Paraaortic lymph node (tissue), 1 donor: ENCODE measurements around the genes POGLUT1, CFAP91, NR1I2, HGD and KPNA1.

DNA sequence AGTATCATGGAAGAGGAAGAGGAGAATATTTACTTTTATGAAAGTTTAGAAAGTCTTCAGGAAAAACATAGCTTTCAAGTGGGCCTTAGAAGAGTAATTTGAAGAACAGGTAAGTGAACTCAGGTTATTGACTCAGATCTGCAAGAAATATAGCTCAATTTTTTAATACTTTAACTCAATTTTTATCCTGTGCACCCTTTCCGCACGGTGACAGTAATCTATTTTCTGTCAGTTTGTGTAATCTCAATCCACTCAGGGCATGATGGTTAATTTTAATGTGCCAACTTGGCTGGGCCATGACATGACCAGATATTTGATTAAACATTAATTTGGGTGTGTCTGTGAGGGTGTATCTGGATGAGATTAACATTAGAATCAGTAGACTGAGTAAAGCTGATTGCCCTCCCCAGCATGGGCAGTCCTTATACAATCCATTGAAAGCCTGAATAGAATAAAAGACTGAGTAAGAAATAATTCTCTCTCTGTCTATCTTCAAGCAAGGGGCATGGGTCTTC is 433.6 kb downstream of the IGSF11 start:
- PRO-cap = no peak

DNA sequence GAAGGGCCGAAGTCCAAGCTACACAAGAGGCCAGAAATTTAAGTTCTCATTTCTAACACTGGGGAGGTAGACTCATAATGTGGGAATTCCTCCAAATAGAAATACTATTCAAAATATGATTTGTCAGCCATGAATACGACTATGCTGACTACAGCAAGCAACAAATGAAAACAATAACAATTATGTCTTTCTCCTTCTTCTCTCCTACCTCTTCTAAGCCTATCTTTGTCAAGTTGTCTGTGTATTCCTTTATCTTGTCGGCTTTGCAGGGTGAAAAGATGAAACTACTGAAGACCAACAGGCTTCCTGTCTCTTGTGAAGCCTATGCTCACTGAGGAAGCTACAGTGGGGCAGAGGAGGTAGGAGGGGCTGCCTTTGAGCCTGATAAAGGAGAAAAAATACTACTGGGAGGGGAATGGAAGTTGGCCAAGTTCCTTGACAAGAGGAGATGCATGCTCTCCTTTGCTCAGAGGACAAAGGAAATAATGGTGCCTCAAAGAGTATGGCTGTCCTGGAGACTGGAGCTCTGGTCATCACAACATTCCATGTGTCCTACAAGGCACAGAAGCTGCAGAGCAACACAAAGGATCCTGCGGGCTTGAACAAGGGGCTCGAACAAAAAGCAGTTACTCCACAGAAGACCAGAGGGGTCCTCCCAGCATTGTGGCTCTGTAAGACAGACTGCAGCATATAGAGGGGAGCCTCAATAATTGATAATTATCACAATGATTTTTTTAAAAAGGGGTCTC is 92.0 kb downstream of the IGSF11 start:
- PRO-cap = no peak

DNA sequence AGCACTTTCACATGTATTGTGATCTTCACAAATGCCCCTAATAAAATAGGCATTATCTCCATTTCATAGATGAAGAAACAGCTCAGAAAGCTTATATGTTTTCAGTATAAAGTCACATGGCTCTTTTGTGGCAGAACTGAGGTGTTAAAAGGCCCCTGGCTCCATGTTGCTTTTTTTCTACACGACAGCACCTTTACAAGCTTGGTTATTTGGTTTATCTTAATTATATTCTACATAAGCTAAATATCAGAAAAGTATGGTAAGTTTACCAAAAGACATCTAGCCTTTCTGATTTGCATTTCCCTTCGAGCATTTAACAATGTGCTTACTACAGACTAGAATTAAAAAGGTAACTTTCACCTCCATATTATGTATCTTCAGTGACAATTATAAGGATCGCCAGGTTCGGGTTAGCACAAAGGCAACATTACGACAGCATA is 68.4 kb downstream of the IGSF11 start:
- PRO-cap = no peak

DNA sequence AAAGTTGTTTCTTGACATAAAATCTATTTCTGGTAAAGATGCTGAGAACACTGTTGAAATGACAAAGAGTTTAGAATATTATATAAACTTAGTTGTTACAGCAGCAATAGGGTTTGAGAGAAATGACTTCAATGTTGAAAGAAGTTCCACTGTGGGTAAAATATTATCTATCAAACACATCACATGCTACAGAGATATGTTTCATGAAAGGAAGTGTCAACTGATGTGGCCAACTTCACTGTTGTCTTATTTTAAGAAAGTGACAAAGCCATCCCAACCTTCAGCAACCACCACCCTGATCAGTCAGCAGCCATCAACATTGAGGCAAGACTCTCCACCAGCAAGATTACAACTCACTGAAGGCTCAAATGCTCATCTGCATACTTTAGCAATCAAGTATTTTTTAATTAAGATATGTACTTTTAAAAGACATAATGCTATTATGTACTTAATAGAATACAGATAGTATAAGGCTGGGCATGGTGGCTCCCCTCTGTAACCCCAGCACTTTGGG is 20.2 kb downstream of the TMEM39A start:
- PRO-cap = no peak

DNA sequence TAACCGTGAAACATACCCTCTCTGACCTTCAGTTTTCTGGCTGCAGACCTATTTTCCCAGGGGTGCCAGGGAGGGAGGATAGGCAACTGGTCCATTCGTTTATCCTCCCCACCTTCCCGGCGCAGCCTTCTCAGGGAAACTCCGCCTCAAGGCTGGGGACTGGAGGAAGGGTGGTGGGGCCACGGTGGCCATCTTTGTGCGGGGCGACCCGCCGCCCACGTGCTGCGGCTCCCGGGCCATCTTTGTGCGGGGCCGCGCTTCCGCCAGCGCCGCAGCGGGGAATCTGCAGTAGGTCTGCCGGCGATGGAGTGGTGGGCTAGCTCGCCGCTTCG is at the start of gene POGLUT1:
TSS of gene POGLUT1 (plus strand) at position 245 of the 332 bp plus-strand sequence.
- PRO-cap = bidirectional peak, plus-strand start at position 291 of the sequence, minus-strand start at position 143 of the sequence

- PRO-cap = bidirectional peak, plus-strand start at chr3:119469408, minus-strand start at chr3:119469295; bidirectional peak, plus-strand start at chr3:119469639, minus-strand start at chr3:119469572; unidirectional peak, plus-strand start at chr3:119469639
Measured at GRCh38 chr3:119469051-119470131, 628 bp downstream of the POGLUT1 start.

DNA sequence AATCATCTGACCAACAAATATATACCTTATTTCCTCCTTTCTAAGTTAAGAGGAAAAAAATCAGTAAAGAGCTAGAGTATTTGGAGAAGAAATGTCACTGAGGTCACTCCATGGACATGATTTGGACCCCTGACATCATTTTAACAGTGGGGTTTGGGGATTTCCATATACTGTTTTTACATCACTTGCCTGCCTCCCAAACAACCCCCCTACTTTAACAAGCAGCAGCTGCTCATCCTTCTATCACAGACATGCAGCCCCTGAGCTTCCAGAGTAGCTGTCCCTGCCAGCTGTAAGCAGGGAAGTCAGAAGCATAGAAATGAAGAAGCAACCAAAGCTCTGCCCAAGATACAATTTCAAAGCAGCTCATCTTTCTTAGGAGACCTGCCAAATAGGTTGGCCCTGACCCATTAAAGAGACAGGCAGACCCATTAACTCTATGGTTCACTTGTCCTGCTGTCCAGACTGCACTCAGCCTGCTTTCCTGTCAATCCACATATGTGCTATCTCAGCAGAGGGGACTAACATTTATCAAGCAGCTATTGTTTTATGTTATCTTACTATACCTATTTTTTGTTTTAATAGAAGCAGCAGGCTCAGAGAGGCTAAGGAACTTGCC is 2.6 kb upstream of the POPDC2 start:
- PRO-cap = no peak

- PRO-cap = bidirectional peak, plus-strand start at chr3:119703073, minus-strand start at chr3:119702829
Measured at GRCh38 chr3:119702485-119703584, at the start of gene CFAP91. TSS of gene CFAP91 (plus strand) at chr3:119703022.

GRCh38 chr3:119747282-119748026 is 34.4 kb upstream of the NR1I2 start:
- PRO-cap = no peak

DNA sequence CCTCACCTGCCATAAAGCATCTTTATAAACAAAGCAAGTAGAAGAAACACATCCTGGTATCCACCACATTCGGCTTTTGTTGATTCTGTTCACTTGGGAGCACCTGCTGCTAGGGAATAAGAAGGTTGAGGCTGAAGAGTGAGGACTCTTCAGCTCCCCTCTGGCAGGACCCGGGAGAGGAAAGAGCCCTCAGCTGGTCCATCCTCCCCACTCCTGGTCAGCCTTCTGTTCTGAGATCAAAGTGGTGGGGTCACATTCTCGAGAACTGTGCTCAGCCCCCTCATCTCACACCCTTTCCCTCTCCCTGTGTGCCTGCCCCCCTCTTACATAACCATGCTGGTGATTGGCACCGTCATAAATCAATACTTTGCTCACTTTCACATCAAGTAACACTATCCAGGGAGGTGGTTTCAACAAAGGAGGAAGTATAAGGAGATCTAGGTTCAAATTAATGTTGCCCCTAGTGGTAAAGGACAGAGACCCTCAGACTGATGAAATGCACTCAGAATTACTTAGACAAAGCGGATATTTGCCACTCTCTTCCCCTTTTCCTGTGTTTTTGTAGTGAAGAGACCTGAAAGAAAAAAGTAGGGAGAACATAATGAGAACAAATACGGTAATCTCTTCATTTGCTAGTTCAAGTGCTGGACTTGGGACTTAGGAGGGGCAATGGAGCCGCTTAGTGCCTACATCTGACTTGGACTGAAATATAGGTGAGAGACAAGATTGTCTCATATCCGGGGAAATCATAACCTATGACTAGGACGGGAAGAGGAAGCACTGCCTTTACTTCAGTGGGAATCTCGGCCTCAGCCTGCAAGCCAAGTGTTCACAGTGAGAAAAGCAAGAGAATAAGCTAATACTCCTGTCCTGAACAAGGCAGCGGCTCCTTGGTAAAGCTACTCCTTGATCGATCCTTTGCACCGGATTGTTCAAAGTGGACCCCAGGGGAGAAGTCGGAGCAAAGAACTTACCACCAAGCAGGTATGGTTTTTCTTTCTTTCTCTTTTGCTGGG is at the start of gene NR1I2:
TSS of gene NR1I2 (plus strand) at position 785 of the 1,016 bp plus-strand sequence.
- PRO-cap = no peak

DNA sequence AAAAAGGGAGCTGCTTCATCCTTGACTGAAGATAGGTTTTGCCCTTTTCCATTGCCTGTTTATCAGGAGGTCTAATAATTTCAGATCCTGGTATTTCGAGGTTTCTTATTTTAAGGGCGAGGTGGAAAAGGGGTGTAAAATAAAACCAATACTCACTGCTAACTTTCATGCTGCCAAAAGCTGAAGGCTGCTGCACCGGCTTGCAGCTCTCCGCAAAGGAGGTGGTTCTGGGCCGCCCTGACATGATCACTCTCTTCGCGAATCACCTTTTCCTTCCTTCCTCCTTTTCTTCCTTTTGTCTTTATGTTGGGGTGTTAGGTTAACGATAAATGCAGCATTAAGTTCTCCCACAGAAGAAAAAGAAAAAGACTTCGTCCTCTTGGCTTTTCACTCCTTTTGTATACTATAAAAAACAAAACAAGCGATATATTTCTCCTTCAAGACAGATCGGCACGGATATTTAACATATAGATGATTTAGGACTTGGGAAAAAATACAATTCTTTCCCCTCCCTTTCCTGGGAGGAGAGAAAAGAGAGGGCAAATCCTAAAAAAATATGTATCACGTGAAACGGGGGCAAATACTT is 963 bp downstream of the GSK3B start:
- PRO-cap = no peak

DNA sequence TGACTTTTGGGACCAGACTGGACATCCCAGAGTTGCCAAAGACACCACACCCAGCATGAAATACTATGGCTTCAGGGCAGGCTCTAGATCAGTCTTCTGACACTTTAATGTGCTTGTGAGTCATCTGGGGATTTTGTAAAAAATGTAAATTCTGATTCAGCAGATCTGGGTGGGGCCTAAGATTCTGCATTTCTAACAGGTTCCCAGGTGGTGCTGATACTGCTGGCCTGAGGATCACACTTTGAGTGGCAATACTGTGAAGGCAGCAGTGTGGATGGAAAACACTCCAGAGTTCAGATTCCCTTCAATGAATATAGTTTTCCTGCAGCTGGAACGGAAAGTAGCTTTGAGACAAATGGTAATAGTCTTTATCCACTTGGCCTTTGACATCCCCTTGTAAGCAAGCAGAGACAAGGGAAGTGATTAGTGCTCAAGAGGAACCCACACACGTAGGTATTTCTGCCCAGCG is 51.4 kb upstream of the GSK3B start:
- PRO-cap = no peak

DNA sequence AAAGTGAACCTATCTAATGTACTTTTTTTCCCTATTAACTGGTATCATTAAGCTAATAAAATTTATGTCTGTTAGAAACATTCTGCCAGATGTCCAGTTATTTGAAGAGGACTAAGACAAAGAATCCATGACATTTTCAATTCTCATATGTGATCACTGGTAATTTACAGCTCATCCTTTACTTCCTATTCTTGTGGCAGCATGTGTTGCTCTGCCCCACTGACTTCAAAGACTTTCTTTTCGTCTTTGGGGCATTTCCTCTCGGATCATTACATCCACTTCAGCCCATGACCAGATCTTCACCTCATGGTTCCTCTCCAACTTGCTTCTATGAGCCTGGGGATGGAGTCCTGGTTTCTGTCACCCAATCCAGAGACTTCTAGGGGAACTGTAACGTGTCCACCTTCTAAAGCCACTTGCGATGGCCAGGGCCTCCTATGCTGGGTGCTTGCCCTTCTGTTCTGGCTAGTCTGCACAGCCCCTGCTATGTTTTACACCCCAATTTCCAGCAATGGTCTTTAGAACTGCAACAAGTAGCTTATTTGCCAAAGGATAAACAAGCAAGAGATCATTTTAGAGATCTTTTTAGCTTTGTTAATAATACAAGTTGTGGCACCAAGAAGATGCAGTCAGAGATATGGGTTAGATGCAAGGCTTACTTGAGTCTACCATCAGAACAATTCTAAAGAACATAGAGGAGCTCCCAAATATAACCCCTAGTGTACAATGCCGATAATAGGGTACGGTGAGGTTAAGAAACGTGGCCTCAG is 4.6 kb downstream of the FSTL1 start:
- PRO-cap = no peak

- PRO-cap = no peak
Measured at GRCh38 chr3:120682037-120682725, at the start of gene HGD. TSS of gene HGD (minus strand) at chr3:120682239.

- PRO-cap = no peak
Measured at GRCh38 chr3:120909476-120910037, 1.6 kb downstream of the STXBP5L start.

DNA sequence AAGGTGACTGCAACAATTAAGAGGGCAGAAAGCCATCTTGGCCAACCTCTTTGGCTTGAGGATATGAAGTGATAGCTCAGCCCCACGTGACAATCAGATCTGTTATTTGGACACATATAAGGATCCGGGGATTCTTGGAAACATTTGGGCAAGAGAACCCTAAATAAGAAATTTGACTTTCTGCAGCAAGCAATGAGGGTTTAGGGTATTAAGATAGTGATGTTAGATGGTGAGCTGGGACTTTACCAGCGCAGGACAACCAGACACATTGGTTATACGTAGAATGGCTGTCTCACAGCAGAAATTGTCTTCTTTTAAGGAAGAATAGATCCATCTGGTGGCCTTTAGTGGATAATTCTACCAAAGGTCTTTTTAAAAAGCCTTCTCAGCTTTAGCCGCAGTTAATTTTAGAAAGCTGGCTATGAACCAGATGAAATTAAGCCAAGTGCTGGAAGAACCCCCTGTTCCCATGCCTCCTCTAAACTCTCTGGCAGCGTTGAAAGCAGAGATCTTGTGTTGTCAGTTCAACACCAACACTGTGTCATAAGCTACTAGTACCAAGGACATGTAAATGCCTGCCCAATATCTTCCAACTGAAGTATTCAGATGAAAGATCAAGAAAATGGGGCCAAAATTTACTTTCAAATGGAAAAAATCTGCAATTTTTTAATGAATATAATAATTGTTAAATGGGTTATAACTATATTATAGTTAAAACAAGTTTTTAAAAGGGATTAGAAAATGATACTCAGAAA is 12.2 kb downstream of the HCLS1 start:
- PRO-cap = no peak

- PRO-cap = no peak
Measured at GRCh38 chr3:121695299-121695953, 34.7 kb upstream of the HCLS1 start.

DNA sequence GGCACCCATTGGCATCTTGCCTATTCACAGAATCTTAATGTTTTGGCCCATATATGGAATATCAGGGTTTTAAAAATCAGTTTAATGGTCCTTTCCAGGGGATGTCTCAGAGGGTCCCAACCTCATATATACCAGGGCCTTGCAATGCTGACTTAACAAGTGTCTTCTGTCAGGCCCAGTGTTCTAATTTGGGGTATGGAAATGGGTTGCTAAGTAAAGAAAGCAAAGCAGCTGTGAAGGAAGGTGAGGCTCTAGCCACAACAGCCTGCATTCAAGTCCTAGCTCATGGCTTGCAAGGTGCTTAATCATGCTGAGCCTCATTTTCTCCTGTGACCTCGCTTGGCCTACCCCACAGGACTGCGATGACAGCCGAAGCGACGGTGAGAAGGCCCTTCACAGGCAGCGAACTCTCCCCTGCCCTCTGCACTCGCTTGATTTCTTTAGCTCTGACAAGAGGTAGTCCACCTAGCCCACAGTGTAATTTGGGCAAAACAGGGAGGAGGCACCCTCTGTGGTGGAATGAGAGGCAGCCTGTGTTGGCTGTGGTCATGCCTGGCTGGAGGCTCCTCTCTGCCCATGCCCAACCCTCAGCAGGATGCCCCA is 29.4 kb downstream of the ILDR1 start:
- PRO-cap = no peak

- PRO-cap = no peak
Measured at GRCh38 chr3:122392029-122392657, 8.2 kb downstream of the FAM162A start.

GRCh38 chr3:122514309-122515370 is at the start of gene KPNA1:
TSS of gene KPNA1 (minus strand) at chr3:122514939.
- PRO-cap = unidirectional peak, minus-strand start at chr3:122514435; unidirectional peak, minus-strand start at chr3:122514643; unidirectional peak, minus-strand start at chr3:122514842; unidirectional peak, minus-strand start at chr3:122514889; unidirectional peak, minus-strand start at chr3:122514993